ENCODE measurements around a stretch of chr15.

DNA sequence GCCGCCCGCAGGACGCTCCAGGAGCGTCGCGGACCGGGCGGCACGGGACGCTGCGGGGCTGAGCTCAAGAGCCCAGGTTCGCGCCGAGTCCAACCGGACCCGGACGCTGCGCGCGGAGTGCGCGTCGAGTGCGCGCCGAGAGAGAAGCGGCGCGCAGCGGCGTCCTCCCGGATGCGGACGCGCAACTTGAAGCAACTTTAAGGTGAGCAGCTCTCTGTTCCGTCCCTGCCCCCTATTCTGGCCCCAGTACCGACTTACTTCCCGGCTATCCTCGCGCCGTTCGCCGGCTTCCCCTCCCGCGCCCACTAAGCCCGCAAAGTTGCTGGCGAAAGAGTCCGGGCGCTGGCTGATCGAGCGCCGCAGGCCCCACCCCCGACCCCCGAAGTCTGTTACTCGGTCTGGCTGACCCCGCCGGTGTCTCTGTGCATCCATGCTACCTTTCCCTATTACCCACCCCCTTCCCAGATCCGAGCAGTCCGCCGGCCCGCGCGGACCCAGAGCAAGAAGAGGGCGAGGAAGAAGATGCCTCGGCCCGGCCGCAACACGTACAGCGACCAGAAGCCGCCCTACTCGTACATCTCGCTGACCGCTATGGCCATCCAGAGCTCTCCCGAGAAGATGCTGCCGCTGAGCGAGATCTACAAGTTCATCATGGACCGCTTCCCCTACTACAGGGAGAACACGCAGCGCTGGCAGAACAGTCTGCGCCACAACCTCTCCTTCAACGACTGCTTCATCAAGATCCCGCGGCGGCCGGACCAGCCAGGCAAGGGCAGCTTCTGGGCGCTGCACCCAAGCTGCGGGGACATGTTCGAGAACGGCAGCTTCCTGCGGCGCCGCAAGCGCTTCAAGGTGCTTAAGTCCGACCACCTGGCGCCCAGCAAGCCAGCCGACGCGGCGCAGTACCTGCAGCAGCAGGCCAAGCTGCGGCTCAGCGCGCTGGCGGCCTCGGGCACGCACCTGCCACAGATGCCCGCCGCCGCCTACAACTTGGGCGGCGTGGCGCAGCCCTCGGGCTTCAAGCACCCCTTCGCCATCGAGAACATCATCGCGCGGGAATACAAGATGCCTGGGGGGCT is 670 bp downstream of the FOXB1 start:
- RRBS, result 2% methylated on average over 60 of the region's 117 CpGs

DNA sequence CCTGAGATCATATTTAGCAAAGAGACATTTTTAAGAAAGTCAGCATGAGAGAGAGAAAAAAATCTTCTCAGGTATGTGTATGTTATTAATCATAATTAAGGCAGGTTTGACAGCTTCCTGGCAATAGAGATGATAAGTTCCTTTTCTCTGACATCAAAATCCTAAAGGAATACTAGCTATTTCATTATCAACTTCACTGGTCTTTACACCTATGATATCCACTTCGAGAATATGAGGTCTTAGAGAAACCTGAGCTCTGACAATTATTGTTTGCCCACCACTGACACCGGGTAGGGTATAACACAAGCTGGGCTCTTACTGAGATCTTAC is 184.9 kb downstream of the FOXB1 start:
- RRBS, result no CpG with 5 or more reads among the region's 2 CpGs

DNA sequence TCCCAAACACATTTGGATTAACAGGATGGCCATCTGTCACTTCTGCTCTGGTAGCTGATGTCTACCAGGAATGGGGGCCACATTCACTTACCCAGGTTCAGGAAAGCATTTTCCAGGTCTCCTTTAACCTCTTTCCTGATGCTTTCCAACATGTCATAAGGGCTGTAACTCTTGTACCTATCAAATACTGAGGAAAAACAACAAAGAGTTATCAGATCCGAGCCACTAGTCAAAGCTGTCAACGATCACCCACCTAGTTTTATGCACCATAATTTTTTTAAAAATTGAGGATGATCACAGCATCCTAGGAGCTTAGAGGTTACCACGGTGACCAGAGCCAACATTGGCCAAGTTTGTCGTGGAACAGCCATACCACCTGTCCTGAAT is 46.2 kb downstream of the ANXA2 start:
- RRBS, result no CpG with 5 or more reads among the region's 4 CpGs

DNA sequence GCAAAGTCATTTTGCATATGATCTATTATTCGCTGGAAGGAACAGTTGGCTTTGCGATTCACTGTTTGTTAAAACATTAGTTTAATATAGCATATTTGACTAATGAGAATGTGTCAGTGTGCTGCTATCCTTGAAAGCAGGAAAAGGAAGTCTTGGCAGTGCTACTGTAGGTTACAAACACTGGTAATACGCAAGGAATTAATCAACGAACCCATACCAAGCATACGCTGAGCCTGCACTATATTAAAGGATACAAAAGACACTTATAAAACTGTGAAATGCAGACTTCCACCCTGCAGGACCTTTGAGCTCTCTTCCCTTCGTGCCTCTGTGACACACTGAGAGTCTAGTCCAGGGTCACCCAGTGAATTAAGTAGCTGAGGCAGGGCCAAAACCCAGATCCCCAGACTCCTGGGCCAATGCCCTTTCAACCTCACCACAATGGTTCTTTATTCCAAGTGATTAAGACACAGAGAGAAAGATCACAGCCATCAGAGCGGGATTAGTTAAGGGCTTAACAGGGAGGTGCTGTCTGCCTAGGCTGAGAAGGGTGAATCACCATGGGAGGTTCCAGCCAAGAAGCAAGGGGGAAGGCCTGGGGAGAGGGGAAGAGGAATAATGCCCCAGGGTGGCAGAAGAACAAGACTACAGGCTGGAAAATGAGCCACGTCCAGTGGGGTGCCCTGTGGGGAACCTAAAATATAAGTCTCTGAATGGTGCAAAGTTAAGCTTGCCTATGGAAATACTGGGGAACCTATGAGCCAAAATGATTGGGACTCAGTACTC is 6.8 kb downstream of the ANXA2 start:
- RRBS, result no CpG with 5 or more reads among the region's 8 CpGs

- RRBS, result no CpG with 5 or more reads among the region's 11 CpGs
Measured at GRCh38 chr15:60569693-60570233, 90.8 kb upstream of the ICE2 start.

GRCh38 chr15:60612743-60613036 is 133.7 kb upstream of the ICE2 start:
- RRBS, result no CpG with 5 or more reads among the region's 1 CpG

DNA sequence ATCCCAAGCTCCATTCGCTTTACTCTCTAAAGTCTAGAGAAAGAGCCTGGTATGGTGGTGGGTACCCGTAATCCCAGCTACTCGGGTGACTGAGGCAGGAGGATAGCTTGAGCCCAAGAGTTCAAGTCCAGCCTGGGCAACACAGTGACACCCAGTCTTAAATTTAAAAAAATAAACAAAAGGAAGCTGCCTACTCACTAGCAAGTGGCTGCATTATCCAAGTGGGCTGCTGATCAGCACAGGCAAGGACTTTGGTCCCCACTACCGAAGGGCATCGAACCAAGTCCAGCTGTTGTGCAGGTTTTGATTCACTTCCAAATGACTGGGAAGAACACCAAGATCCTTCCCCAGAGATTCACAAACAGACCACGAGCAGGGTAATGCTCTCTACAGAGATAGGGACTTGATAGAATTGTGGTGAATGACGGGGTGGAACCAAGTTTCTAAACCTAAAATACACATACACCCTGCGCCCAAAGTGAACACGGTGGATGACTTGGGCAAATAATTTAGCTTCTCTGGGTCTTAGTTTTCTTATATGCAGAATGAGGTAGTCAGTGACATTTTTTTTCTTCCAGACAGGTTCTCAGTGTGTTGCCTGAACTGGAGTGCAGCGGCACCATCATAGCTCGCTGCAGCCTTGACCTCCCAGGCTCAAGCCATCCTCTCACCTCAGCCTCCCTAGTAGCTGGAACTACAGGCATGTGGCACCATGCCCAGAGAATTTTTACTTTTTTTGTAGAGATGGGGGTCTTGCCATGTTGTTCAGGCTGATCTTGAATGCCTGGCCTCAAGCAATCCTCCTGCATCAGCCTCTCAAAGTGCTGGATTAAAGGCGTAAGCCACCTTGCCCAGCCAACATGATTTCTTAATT is 203.7 kb upstream of the ICE2 start:
- RRBS, result no CpG with 5 or more reads among the region's 12 CpGs

GRCh38 chr15:60691504-60692001 is 212.6 kb upstream of the ICE2 start:
- RRBS, result no CpG with 5 or more reads among the region's 2 CpGs

DNA sequence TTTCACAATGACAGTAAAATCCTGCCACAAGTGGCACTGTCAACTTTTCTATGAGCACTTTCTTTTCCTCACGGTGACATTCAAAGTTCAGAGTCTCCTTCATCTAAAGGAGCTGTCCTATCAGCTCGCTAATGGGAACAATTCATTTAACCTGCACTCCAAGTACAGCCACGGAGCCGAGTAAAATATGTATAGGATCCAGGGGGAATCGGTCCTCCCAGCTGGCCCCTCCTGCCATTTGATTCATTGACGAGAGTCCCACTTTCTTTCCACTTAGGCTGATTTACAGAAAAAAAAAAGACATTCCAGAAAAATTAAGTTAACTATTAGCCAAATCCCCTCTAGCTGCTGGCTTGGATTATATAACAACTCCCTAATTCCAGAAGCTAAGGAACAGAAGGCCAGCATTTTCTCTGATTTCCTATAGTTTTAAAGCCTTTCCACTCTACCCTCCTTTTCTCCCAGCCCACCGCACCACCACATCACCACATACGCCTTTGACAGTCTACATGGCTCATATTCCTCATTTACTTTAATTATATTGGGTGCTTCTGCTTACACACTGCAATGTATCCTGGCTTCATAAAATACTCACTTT is 217.2 kb upstream of the ICE2 start:
- RRBS, result no CpG with 5 or more reads among the region's 8 CpGs

GRCh38 chr15:60787871-60788410 is 309.0 kb upstream of the ICE2 start:
- RRBS, result no CpG with 5 or more reads among the region's 5 CpGs

GRCh38 chr15:61032770-61033392 is 196.2 kb downstream of the RORA start:
- RRBS, result no CpG with 5 or more reads among the region's 5 CpGs

GRCh38 chr15:61096930-61097574 is 132.1 kb downstream of the RORA start:
- RRBS, result no CpG with 5 or more reads among the region's 4 CpGs

DNA sequence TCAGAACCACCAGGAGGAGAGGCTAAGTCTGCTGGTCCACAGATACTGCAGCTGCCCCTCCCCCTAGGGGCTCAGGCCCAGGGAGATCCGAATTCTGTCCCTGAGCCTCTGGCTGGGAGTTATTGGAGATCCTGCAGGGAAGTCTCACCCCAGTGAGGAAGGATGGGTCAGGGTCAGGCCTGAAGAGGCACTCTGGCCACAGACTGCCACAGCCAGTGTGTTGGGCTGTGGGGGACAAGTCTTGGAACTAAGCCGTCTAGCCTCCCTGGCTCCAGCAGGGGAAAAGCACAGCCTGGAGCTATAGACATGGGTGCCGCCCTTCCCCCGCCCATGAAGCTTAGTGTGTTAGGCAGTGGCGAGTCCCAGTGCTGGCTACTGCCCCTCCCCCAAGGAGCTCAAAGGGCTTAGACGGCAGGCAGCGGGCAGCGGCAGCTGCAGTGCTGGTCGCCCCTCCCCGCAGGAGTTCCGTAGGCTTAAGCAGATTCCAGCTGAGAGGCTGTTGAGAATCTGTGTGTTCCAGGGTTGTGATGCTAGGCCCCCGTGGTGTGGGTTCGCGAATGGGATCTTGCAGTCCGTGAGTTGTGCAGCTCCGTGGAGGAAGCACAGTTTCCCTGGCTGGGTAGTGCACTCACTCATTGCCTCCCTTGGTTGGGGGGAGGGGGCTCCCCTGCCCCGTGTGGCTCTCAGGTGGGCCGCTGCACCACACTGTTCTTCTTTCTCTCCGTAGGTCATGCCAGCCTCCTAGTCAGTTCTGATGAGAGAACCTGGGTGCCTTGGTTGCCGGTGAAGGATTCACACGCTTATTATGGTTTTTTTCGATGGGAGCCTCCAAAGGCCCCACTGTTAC is 135.8 kb upstream of the RORA start:
- RRBS, result no CpG with 5 or more reads among the region's 22 CpGs

GRCh38 chr15:61501755-61502343 is 272.7 kb upstream of the RORA start:
- RRBS, result no CpG with 5 or more reads among the region's 12 CpGs

DNA sequence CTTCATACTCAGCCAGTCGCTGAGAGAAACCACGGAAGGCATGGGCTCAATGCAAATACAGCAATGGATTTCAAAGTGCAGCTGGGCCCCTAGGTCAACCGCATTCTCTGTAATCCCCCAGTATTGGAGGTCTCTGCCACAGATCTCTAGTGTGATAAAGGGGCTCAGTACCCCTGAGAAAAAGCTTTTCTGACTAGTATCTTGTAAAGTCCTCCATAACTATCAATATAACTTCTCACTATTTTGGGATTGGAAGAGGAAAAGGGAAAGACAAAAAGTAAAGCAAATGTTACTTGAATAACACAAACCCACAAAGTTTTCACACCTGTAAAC is 208.2 kb downstream of the VPS13C start:
- RRBS, result no CpG with 5 or more reads among the region's 3 CpGs

- RRBS, result no CpG with 5 or more reads among the region's 2 CpGs
Measured at GRCh38 chr15:62006937-62007692, 53.1 kb downstream of the VPS13C start.

DNA sequence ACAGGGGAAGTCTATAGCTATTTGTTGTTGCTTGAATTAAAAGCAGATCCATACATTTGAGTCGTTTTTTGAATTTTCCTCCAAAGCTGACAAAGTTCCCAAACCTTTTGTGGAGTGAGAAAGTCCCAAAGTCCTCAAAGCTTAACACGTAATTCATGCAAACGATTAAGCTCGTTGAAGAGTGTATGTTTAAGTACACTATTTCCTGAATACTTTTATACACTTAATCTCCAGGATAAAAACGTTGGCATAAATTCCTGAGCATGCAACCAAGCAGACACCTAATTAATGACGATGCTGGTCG is 999 bp downstream of the VPS13C start:
- RRBS, result no CpG with 5 or more reads among the region's 7 CpGs

GRCh38 chr15:62112641-62113500 is 46.1 kb downstream of the C2CD4A start:
- RRBS, result no CpG with 5 or more reads among the region's 10 CpGs

GRCh38 chr15:62138089-62138529 is 27.0 kb downstream of the C2CD4B start:
- RRBS, result no CpG with 5 or more reads among the region's 5 CpGs